Metastatic Breast Carcinoma in the Ovary (tissue), 3 donors: Measurements from ENCODE around the gene SIRT5.

DNA sequence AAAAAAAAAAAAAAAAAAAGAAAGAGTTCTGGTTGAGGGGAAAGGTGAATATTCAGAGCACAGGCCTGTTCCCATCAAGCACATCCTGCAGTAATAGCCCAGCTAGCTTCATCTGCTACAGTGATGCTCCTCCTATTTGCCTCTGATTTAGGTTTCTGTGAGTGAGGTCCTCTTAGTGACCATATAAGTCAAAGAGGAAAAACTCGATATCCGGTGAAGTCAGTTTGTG lies 33.8 kb downstream of the EDN1 start:
- PRO-cap, 3 experiments, result peak in 3 of 3 experiments; most common minus-strand start position 95 of the sequence (in 3)

- PRO-cap, 3 experiments, result no peak in any of the 3 experiments
Observed at GRCh38 chr6:12383338-12383868, 93.2 kb downstream of the EDN1 start.

GRCh38 chr6:13308326-13308880 lies 19.9 kb downstream of the TBC1D7 start:
- PRO-cap, 3 experiments, result no peak in any of the 3 experiments

DNA sequence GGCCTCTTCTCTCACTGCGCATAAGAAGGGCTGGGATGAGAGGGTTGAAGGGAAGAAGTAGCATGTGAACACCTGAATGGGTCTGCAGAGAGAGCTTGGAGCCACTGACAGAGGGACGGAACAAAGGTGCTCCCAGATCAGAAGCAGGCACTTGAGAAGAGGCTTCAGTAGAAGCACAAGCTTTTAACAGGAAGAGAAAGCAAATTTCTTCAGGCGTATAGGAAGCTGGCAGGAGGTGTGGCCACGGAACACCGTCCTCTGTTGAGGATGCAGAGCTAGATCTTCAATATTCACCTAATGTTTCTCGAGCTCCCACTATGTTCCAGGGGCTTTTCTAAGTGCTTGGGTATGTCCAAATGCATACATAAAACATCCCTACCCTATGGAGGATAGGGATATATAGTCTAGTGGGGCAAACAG lies 11.9 kb upstream of the TBC1D7 start:
- PRO-cap, 3 experiments, result no peak in any of the 3 experiments

GRCh38 chr6:13452579-13453220 lies 34.7 kb downstream of the GFOD1 start:
- PRO-cap, 3 experiments, result no peak in any of the 3 experiments

DNA sequence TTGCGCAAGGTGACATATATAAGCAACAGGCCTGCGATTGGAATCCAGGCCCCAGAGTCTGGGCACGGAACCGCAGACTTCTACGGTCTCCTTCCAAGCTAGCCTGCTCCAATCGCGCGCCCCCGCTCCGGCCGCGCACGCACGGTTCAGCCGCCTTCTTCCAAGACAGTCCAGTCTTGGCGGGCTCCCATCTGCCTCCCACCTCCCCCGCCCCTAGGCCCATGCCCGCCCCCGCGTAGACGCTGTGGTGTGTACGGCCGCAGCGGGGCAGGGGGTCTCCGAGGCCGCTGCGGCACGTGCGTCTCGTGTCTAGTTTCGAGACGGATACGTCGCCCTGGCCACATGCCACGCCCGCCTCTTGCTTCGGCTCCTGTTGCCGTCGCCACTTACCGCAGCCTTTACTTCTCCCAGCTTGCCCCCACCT lies 781 bp upstream of the GFOD1 start:
- PRO-cap, 3 experiments, result no peak in any of the 3 experiments

DNA sequence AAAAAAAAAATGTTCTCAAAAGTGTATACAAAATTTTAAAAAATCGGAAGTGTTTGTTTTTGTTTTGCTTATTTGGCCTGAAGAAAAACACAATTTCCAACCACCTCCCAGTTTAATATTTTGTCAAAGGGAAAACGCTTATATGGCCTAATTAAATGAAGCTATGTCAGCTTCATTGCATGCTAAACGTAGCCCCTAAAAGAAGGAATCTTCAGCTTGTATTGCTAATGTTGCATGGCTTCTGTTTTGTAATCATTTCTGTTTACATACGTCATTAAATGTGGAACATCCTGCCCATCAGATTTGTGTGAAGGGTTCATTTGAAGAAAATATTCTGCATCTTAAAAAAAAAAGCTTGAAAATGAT lies 12.9 kb upstream of the SIRT5 start:
- PRO-cap, 3 experiments, result no peak in any of the 3 experiments

GRCh38 chr6:13574023-13574855 lies at the start of gene SIRT5:
SIRT5 (plus strand) TSS chr6:13574601.
- PRO-cap, 3 experiments, result peak in 3 of 3 experiments; most common plus-strand start chr6:13574601 (in 3); most common minus-strand start chr6:13574387 (in 2)

DNA sequence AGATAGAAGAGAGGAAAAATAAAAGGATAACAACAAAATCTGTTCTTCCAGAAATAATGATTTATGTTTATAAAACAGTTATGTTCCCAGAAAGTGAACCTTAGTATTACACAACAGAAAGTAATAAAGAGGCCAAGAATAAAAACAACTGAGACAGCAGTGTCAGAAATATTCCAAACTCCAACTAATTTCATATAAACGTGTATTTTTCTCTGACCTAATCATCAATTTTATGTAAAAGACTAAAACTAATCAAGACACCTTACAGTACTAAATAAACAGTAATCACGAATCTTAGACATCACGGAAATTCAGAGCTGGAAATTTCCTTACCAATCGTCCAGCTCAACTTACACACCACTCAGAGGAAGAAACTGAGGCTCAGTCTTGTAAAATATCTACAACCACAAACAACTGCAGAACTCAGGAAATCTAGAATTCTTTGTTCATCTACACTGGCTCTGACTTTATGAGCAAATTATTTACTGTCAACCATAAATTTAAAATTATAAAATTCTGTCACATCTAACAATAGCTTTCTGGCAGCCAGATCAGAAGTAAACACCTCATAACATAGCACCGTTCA lies 2.6 kb downstream of the RANBP9 start:
- PRO-cap, 3 experiments, result no peak in any of the 3 experiments

DNA sequence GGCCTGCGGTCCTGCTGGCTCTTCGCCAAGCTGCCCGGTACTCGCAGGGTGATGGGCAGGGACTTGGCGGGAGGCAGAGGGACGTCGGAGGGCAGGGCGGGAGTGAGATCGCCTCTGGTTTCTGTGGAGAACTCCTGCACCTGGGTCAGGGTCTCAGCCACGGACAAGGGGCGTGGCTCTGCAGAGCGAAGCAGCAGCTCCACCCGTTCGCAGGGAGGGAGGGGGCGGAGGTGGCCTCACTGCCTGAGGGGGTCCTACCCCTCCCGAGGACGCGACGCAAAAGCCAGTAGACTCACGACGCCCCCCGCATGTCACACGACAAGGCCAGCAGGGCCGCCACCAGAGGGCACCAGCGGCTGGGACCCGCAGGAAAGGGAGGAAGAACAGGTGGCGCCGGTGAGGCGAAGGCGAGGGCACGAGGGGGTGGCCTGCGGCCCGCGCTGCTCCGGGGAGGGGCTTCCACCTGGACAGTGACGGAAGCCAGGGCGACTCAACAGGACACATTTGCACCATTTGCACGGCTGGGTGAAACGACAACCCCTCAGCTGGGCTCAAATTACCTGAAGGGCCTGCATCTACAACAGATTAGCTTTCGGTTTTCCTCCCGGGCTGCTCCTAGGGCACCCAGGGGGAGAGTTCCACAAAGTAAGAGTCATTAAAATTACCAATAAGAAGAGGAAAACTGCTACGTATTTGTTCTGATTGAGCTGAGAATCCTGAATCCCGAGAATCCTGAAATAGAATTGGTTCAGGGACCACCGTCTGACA lies 51.0 kb upstream of the RNF182 start:
- PRO-cap, 3 experiments, result peak in 2 of 3 experiments; most common plus-strand start position 470 of the sequence (in 2); most common minus-strand start position 125 of the sequence (in 1)

DNA sequence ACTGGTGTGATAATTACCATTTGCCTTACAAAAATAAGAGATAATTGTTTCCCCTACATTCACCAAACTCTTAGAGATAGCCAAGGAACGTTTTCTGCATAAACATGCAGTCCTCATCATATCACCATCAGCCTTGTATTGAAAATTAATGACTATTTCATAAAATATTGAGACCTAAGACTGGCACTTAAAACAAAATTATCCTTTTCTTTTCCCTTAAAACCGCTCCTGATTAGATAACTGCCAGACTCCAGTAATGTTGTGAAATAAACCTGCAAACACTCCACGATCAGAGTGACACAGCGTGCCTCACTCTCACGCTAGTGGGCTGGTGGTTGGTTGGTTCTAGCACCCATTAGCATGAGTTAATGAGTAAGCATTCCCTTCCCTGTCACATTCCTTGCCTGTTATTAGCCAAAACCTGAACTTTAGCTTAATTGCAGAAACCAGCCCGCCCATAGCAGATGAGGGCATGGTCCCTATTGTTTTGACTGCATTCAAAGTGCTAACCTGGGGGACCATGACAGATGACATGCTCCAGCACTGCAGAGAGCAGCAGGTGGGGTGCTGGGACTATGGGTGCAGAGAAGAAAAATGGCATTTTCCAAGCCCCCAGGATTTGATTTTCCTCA lies 193.4 kb downstream of the CD83 start:
- PRO-cap, 3 experiments, result no peak in any of the 3 experiments

DNA sequence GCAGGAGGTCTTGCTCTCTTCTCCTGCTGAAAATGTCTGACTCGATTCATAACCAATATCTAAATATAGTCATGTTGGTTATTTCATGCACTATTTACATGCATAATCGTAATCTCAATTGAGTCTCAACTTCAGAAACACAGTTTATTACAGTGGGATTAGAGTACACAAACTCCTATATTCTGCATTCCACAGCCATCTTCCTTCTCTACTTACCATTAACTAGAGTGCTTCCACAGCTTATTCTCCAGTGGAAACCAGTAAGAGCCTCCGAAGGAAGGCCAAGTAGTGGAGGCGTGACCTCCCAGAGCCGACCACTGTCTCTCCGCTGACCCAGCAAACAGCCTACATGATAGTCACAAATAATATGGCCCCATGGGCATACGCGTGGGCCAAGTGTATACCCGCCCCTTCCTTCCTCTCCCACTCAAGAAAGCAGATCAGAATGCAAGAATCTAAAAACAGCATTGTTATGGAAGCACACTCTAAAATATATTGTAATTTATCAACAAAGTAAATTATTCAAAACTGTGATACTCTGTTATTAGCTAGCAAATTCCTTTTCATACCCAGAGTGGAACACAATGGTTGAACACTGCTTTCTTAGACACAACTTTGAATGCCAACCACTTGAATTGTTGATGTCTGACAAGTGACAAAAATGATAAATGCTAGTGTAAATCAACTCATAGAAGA lies 526.6 kb upstream of the JARID2 start:
- PRO-cap, 3 experiments, result no peak in any of the 3 experiments

GRCh38 chr6:14762054-14762591 lies 483.7 kb upstream of the JARID2 start:
- PRO-cap, 3 experiments, result no peak in any of the 3 experiments

- PRO-cap, 3 experiments, result no peak in any of the 3 experiments
Observed at GRCh38 chr6:14782946-14783327, 462.9 kb upstream of the JARID2 start.

- PRO-cap, 3 experiments, result no peak in any of the 3 experiments
Observed at GRCh38 chr6:14784615-14785419, 461.1 kb upstream of the JARID2 start.

- PRO-cap, 3 experiments, result peak in 1 of 3 experiments; most common plus-strand start chr6:14984591 (in 1)
Observed at GRCh38 chr6:14984325-14984735, 261.5 kb upstream of the JARID2 start.

GRCh38 chr6:15036474-15037355 lies 209.2 kb upstream of the JARID2 start:
- PRO-cap, 3 experiments, result peak in 2 of 3 experiments; most common plus-strand start chr6:15037148 (in 2)

DNA sequence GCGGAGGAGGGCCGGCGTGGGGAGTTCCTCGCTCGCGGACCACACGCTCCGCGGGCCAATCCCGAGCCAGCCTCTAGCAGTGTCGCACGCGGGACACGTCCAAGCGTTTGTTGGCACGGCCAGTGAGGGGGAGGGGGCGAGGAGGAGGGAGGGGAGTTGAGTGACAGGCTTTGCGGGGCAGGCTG lies 714 bp upstream of the JARID2 start:
- PRO-cap, 3 experiments, result peak in 3 of 3 experiments; most common minus-strand start position 109 of the sequence (in 2)

GRCh38 chr6:15371744-15372058 lies 125.8 kb downstream of the JARID2 start:
- PRO-cap, 3 experiments, result no peak in any of the 3 experiments

DNA sequence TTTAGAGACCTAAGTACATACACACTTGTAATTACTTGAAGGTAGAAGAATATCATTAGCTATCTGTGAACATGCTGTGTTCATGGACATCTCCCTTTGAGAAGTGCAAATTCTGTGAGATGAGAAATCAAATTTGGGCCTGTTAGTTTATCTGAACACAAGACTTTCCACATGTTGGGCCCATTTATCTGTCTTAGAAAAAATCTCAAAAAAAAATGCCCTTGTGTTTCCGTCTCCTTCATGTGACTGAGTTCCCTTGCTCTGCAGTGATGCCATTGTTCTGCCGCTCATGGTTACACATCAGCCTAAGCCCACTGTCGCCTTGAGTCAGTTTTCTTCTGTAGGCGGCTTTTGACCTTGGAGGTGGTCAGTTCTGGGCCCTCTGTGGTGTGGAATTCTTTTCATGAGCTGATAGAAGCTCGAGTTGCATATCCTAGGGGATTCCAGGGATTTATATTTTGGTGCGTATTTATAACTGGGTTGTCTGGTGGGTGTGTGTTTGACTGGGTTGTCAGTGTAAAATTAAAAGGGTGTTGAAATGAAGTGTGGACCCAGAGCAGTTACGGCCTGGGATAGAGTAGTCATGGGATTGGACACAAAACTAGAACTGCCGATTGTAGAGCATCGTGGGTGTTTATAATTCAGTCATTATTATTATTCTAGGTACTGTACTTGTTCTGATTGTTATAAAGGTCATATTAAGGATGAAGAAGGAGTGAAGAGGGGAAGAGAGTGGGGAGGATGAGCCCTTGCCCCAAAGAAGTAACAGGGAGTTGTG lies 156.7 kb downstream of the JARID2 start:
- PRO-cap, 3 experiments, result no peak in any of the 3 experiments